M059J (cell line): Measurements from ENCODE around the gene XYLB.

- RAMPAGE, long total RNA = no peak
Measured at GRCh38 chr3:33594714-33595429, 123.2 kb downstream of the CLASP2 start.

DNA sequence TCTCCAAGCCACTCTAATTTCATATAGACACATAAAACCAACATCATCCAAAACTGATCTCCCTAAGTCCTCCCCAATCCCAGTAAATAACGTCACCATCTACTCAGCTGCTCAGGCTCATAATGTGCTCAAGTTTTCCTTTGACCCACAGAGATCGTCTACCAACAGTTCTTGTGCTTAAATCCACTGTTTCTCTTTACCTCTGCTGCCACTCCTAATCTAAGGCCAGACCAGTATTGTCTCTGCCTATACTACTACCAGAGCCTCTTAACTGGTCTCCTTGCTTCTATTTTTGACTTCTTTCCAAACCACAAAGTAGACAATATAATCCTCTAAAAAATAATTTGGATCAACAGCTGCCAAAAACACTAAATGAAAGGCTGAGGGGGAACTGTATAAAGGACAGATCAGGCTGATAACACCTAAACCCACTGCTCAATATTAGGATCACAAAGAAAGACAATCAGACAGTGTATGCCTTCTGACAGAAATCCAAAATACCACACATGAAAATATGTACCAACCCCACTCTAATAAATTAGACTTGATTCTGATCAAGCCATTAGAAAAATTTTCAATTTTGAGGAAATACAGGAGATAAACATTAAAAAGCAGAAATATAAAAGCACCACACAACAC is 65.2 kb downstream of the CLASP2 start:
- RAMPAGE, long total RNA = no peak

DNA sequence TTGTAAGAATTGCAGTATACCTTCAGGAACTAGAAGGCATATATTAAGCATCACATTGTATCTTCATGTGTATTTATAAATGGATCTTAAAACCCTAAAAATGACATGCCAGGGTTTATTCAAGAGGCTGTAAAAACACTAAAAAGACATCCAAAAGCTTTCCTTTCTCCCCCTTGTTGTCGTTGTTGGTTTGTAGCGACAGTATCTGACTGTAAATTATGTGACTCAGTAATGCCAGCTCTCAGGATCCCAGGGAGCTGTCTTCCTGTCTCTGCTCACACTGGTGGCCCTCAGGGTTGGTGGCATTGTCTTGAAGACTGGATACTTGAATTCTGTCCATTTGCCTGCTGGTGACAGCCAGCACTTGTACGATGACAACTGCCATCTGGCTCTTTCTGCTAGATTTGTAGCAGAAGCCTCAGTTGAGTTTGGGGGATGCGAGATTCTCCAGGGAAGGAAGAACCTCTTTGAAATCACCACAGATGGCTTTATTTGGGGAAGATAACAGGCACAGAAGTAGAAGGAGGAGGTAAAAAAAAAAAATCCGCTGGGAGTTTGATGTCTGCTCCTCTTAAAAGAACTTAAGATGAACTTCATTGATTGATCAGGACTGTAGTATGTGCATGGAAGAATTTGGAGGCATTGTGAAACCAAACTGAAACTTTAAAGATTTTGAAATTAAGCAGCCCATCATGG is 120.8 kb downstream of the ARPP21 start:
- RAMPAGE, long total RNA = no peak

GRCh38 chr3:36381269-36381923 is 1.1 kb downstream of the STAC start:
- RAMPAGE, long total RNA = no peak

GRCh38 chr3:36453010-36453615 is 72.8 kb downstream of the STAC start:
- RAMPAGE, long total RNA = no peak

DNA sequence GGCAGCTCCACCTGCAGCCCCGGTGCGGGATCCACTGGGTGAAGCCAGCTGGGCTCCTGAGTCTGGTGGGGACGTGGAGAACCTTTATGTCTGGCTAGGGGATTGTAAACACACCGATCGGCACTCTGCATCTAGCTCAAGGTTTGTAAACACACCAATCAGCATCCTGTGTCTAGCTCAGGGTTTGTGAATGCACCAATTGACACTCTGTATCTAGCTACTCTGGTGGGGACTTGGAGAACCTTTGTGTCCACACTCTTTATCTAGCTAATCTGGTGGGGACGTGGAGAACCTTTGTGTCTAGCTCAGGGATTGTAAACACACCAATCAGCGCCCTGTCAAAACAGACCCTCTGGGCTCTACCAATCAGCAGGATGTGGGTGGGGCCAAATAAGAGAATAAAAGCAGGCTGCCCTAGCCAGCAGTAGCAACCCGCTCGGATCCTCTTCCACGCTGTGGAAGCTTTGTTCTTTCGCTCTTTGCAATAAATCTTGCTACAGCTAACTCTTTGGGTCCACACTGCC is 73.5 kb downstream of the STAC start:
- RAMPAGE, long total RNA = no peak

- RAMPAGE, long total RNA = no peak
Measured at GRCh38 chr3:36913301-36913907, 31.4 kb downstream of the TRANK1 start.

DNA sequence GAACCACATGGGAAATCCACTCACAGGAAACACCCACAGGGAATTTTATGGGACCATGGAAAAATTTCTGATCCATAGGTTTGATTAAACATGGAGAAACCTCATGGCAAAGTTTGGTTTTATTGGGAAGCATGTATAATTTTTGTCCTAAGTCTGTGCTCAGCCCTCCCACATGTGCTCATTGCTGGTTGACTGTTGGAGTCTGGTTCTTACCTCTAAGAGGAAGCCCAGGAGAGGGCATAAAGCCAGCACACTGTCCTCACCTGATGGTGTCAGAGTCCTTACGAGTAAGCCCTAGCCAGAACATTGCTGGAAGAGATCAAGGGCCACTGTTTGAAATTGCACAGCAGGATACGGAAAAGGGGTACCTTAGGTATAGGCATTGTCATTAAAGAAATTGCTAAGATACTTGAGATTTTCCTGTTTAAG is 21.3 kb downstream of the MLH1 start:
- RAMPAGE, long total RNA = no peak

DNA sequence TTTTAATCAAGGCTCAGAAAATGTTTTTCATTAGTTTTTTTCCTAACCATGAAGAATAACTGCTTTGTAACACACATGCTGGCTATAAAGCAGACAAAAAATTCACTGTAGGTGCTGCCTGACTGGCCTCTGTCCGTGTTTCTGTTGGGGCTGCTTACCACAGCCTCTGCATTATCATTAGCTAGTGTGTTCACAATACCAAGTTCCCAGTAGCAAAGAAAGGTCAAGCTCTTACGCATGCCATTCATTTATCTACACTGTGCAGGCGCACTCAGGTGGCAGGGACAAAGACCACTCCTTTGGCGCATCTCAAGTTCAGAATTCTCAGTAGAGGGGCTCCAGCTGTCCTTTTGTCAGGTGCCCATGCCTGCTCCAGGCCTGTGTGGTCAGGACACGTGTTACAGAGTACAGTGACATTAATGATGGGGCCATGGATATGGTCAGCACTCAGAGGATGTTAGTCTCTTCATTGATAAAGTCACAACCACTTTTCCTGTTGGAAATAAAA is 22.3 kb downstream of the MLH1 start:
- RAMPAGE, long total RNA = no peak

DNA sequence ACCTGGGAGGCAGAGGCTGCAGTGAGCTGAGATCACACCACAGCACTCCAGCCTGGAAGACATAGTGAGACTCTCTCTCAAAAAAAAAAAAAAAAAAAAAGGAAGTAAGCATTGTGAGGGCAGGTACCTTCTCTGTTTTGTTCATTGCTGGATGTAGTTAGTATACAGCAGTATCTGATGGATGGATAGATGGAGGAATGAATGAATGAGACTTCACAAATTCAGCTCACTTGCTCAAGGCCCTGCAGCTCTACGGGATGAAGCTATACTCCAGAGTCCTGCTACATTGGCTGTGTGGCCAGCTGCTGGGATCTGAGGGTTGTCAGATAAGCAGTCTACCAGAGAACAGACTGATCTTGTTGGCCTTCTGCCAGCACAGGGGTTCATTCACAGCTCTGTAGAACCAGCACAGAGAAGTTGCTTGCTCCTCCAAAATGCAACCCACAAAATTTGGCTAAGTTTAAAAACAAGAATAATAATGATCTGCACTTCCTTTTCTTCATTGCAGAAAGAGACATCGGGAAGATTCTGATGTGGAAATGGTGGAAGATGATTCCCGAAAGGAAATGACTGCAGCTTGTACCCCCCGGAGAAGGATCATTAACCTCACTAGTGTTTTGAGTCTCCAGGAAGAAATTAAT is 35.1 kb downstream of the MLH1 start:
- RAMPAGE, long total RNA = no peak

- RAMPAGE, long total RNA = no peak
Measured at GRCh38 chr3:37139296-37140317, 34.8 kb downstream of the LRRFIP2 start.

- RAMPAGE, long total RNA = no peak
Measured at GRCh38 chr3:37244430-37244666, 1.3 kb downstream of the GOLGA4 start.

- RAMPAGE, long total RNA = no peak
Measured at GRCh38 chr3:37318841-37319430, 75.9 kb downstream of the GOLGA4 start.

DNA sequence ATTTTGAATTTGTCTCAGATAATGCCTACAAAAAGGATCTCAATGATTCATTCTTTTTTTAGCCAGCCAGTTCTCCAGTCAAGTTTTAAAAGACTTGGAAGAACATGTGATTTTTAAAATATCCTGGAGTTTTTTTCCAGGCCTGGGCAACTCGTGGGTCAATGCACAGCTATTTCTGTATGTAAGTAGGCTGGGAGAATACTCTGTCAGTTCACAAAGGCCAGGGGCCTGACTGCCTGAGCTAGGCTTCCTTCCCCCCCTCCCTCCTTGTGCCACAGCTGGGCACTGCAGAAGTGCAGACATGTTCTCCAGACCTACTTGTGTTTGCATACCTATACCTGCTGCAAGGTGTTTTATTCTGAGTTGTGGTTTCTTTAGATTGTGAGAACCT is 43.7 kb downstream of the CTDSPL start:
- RAMPAGE, long total RNA = no peak

GRCh38 chr3:37987679-37988510 is 2.7 kb upstream of the VILL start:
- RAMPAGE, long total RNA = no peak

DNA sequence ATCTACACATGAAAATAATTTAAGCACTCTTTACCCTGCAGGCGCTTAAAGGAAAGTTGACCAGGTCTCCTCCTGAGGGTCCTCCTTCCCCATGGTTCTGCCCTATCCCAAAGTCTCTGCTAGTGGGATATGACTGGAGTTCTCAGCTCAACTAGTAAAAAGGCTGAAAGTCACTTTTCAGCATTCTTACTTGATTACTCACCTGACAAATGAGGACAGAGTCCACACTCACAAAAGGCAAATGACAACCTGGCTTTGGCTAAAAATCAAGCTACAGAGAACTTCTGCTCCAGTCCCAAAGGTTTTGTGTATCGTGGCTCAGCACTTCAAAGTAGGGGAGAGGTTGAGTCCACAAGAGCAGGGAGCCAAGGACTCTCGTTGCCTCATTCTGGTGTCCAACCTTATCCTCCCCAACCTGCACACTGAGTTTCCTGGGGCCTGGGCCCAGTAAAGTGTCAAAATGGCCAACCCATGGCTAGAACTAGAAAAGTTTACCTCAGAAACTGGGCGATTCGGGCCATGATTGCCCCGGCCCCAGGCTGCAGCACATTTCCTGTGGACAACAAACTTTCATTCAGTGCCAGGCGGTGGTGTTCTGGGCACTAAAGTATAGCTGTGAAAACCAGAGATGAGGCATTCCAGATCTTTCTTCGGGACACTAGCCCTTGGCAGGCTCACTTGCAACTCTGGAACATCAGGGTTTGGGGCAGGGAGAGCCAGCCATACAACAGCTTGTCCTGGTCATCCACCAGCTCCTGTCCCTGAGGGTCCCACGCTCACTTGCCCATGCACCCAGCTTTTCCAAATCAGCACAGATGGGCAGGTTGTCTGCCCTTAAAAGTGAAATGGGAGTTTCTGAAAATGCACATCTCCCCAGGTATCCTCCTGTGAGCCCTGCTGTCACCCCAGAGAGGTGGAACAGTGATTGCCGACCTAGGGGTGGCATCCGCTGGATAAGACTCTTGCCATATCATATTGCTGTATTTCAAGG is 3.2 kb downstream of the ACAA1 start:
- RAMPAGE, long total RNA = no peak

DNA sequence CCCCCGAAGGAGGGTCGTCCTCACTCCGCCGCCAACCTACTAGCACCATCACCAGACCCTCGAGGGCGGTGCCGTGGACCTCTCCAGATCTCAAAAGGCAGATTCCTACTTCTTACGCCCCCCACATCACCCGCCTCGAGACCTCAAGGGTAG is 206 bp upstream of the MYD88 start:
- RAMPAGE, long total RNA = no peak

DNA sequence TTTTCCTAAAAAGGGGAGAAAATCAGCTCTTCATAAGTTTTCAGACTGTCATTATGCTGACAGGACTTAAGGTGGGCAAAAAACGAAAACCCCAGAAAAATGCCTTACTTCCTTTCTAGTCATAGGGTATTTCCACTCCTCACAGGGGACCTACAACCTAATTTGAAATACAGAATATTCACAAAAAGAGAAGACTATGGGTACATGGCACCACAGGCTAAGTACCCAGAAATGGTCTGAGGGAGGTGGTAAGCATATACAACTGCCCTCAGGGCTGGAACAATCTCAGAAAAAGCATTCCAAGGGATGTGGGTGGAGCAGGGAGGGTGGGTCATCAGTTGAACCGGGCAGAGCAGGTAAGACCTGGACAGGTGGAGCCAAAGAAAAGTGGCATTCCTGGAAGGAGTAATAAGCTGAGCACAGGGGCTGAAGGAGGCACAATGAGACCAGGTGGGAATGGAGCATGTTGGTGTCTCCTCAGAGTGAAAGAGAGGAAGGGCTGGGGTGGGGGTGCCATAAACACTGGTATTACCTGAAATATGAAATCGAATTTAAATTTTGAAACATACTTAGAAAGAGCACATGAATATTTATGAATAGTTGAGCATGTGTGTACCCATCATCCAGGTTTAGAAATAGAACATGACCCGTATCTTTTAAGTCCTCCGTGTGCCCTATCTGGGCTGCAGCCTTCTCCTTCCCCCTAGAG is 10.5 kb upstream of the OXSR1 start:
- RAMPAGE, long total RNA = no peak

DNA sequence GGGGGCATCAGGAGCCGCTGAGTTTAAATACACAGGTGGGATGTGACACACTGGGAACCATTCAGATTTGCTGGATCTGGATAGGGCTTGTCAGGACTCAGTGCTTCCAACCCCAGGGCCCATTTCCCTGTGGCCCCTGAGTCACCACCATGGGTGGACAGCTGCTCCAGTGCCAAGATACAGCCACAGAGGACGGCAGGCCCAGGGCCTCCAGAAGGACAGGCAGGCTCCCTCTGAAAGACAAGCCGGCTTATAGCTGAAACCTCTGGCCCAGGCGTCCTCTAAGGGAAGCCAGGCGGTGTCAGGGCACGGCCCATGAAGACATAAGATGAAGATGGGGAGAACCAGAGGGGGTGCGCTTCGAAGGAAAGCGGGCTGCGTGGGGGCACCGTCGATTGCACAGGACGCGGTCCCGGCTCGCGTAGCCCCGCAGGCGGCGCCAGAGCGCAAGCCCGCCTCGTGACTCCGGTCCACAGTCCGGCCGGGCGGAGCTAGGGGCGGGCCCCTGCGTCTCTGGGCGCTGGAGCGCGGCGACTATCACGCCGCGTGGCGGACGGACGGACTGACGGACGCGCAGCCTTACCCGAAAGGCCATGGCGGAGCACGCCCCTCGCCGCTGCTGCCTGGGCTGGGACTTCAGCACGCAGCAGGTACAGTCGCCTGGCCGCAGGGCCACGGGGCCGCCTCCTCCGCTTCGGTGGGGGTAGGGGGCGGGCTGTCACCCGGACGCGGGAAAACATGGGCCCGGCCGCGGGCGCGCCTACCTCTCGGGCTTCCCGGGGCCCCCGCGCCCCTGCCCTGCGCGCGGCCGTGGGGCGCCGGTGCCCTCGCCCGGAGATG is at the start of gene XYLB:
TSS of gene XYLB (plus strand) at position 510 of the 840 bp plus-strand sequence.
- RAMPAGE, long total RNA = no peak

GRCh38 chr3:38453007-38453443 is 665 bp upstream of the ACVR2B start:
- RAMPAGE, long total RNA = no peak